Gallbladder (tissue), 1 donor: ENCODE measurements around a stretch of chr5.

DNA sequence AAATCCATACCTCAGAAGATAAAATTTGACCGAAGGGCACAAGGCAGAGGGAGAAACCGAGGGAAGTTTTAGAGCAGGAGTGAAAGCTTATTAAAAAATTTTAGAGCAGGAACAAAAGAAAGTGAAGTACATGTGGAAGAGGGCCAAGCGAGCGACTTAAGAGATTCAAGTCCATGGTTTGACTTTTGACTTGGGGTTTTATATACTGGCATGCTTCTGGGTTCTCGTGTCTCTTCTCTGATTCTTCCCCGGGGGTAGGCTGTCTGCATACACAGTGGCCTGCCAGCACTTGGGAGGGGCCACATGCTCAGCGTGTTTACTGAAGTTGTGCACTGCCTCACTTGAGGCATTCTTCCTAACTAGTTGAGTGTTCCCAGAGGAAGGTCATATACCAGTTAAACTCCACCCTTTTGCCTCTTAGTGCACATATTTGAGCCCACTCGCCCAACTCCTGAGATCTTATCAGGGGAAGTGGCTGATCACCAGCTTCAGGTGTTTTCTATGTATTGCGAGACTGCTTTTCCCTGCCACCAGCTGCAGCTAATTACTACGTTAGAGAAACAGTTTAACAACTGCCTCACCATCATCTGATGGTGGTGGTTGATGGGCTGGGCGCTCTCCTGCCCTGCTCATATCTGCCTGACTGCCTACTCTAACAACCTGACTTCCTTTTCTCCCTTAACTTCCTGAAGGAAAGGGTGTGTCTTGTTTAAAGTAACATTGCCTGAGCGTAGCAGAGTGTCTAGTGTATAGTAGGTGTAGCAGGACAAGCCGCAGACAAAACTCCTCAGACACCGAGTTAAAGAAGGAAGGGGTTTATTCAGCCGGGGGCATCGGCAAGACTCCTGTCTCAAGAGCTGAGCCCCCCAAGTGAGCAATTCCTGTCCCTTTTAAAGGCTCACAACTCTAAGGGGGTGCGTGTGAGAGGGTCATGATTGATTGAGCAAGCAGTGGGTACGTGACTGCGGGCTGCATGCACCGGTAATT, 60.0 kb upstream of the CLINT1 start:
- PRO-cap = no peak

DNA sequence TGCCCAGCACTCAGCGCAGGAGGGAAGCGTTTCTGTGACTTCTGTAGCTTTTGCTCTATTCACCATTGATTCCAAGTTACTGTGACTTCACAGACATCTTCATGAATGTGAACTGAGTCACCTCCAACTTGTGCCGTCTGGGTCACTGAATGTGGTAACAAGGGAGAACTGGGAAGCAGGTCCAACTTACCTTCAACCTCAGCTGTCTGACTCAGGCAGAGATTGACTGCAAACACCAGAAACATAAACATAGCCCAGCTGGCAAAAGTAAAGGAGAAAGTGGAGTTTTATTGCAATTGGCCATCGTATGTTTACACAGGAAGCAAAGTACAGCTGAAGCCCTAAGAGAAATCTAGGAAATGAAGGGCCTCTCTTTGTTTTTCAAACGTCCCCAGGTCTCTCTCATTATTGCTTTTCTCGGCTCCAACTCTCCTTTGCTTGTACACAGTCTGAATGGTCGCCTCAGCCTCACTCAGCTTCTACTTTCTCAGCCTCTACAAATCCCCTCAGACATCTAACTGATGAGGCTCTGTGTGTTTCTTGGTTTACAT, 428.9 kb upstream of the CLINT1 start:
- PRO-cap = no peak

DNA sequence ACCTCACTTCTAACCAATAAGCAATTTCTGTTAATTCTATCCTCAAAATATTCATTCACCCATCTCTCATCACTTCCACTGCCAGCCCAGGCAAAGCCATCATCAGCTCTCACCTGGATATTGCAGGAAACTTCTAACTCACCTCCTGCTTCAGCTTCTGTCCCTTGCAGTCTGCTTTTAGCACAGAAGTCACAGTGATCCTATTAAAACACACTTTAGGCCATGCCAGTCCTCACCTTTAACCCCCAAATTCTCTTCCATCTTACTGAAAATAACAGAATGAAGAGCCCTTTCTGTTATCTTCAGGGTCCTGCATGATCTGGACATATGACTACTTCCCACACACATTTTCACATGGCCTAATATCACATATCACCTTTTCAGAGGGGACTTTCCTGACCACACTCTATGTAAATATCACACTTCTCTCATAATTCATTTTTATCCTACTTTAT, 550.5 kb upstream of the CLINT1 start:
- PRO-cap = no peak

DNA sequence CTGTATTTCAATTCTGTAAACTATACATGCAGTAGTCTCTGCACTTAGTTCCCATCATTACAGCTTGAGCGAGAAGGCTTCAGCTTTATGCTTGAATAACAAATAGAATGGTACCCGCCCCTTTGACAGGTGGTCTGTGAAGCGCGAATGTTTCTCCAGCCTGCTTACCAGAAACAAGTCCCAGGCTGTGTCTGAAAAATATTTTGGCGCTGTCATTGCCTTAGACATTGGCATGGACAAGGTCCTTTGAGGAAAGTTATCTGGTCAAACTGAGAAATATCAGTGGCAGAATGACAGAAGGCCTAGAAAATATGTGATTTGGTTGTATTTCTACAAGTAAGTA, 562.5 kb upstream of the CLINT1 start:
- PRO-cap = no peak

- PRO-cap = no peak
Observed at GRCh38 chr5:158802846-158803071, 297.0 kb downstream of the EBF1 start.

GRCh38 chr5:159052266-159052671, 47.4 kb downstream of the EBF1 start:
- PRO-cap = no peak

DNA sequence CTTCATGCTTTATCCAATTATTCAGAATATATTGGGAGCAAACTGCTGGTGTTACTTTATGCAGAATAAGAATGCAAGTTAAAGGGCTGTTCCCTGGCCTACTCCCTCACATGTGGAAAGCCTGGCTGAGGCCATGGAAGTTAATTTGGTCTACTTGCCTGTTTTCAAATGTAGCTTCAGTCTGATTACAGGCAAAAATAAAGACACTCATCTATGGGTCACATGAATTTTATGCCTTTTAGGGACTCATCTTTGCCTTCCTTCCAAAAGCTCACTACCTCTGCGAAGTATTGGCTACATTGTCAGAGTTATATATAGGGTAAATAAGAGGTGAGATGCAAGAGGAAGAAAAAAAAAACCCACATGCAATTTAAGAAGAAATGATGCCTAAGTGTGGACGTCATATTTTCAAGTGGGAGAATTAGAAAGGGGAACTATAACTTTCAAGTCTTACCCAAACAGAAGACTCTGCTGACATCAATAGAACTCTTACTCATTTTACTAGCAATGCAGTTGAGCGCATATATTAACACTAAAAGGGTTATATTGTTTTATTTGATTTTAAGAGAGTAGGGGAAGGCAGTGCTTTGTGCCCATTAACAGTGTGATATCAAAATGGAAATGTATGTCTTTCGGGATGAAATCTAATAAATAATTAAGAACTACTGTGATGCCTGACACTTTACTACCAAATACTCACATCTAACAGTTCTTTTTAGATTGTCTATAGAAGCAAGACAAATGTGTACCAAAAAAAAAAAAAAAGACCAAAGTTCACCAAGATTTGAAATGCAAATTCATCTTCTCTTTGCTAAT, 15.7 kb downstream of the EBF1 start:
- PRO-cap = no peak

DNA sequence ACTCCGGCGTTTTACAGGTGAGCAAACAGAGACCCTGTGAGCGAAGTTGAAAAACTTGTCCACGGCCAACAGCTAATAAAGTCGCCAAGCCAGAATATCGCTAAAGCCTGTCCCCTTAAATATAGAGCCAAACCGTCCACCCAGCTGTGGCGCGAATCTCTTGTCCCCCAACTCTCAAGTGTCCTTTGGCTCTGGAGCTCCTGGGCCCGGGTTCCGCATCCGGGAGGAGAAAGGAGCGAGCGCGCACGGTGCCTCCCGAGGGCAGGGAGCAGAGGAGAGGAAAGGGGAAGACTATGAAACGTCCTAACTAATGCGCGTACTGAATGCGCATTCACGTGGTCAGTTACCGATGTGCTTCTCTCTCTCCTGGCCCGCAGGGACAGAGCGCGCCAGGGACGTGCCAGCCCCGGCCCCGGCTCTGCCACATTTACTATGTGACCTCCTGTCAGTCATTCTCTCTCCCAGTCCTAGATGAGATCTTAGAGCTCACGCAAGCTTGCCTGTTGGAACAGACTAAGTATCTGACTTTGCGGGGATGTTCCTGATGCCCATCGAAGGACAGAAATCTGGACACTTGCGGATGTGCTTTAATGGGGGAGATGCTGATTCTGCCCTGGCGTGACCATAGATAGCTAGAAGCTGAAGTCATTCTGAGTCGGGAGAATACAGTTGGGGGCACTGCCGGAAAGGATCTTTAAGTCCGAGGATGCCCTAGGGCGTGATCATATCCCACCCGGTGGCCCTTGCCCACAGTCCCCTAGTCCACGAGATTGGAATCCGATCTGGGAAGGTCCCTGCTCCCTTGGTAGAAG, 5.6 kb upstream of the EBF1 start:
- PRO-cap = no peak

DNA sequence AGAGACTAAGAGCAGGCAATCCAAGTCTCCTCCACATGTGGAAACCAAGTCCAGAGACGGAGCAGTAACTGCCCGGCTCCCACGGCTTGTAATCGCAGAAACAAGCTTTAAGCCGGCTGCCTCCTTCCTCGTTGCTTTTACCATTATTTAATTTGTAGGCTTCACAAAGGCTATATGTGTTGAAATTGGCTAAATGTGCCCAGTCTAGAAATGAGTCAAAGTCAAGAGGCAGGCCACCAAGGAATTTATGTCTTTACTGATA, 33.3 kb upstream of the EBF1 start:
- PRO-cap = no peak

- PRO-cap = no peak
Observed at GRCh38 chr5:159161219-159161779, 48.1 kb downstream of the RNF145 start.

DNA sequence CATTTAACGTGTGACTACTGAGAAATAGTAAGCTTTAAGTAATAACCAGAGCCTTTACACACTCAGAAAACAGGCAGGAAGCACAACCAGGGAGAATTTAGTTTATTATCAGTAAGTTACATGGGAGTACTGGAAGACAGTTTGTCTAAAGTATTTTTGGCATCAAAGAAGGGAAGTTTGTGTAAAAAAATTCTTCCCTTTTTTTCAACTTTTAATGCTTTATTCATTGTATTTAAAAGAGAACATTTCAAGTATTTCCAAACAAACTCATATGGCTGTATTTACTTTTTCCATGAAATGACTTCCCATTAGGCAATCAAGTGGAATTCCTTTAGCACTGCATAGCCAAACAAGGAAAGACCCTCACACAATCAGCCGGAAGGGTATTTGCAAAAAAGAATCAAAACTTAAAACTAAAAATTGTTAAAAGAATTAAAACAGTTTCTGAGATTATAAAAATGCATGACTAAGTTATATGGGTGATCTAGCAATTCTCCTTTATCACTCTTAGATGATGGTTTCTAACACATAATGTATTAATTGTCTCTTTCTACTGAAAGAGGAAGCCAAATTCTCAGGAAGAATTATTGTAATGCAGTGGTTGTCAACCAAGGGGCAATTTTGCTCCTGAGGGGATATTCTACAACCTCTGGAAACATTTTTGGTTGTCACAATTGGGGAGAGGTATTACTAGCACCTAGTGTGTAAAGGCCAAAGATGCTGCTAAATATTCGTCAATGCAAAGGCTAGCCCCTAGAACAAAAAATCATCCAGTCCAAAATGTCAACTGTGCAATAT, 26.5 kb downstream of the RNF145 start:
- PRO-cap = no peak

DNA sequence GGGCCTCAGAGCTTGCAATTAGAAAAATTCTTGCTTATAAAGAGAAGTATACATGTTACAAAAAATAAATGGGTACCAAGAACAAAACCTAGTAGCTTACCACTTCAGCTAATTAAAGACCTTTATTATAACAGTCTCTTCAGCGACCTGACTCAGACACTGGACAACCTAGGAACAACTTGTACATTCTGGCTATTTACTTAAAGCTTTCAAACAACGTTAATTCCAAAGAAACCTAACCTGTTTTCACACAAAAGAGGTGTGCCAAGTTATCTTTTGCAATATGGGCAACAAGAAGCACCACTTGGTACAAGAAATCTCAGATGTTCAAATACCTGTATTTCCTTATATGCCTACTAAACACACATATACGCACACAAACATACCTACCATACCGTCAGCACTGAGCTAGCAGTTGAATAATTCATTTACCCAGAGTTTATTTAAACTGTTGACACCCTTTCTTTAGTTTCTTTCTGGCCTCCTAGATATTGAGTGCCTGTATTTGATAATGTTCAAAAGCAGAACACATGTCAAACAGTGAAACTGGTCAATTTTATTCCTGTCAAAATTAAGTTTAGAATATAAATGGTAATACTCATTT, 23.0 kb downstream of the RNF145 start:
- PRO-cap = no peak

DNA sequence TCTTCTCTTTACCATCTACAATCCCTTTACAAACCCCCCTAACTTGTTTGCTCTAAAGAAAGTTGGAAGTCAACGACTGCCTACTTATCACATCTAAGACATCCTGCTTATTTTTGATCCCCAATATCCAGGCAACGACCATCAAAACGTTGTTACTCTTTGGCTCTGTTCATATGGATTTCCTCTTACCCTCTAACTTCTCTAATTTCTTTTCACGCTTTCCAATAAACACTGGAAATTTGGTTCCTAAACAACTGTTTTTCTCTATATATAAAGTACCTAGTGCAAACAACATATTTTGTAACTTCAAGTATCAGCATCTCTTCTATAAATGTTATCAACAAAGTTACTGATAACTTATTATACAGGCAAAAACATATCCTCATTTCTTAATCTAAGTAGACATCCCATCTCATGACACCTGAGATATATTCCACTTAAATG, 13.9 kb downstream of the RNF145 start:
- PRO-cap = no peak

DNA sequence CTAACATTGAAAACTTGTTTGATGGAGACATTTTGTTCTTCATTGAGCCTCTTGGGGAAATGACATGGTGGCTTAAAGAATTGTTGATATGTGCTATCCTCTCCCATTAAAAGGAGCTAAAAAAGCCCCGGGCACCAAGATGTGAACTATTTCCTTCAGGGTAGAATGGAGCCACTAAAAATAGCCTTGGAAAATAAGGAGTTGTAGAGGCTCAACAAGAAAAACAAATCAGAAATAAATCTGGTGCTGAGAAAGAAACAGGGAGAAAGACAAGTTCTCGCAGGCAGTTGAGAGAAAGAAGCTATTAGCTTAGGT, 134.7 kb upstream of the ADRA1B start:
- PRO-cap = no peak

GRCh38 chr5:159987032-159987763, 21.7 kb upstream of the TTC1 start:
- PRO-cap = unidirectional peak, minus-strand start at chr5:159987439

- PRO-cap = no peak
Observed at GRCh38 chr5:160007627-160007988, 1.3 kb upstream of the TTC1 start.

DNA sequence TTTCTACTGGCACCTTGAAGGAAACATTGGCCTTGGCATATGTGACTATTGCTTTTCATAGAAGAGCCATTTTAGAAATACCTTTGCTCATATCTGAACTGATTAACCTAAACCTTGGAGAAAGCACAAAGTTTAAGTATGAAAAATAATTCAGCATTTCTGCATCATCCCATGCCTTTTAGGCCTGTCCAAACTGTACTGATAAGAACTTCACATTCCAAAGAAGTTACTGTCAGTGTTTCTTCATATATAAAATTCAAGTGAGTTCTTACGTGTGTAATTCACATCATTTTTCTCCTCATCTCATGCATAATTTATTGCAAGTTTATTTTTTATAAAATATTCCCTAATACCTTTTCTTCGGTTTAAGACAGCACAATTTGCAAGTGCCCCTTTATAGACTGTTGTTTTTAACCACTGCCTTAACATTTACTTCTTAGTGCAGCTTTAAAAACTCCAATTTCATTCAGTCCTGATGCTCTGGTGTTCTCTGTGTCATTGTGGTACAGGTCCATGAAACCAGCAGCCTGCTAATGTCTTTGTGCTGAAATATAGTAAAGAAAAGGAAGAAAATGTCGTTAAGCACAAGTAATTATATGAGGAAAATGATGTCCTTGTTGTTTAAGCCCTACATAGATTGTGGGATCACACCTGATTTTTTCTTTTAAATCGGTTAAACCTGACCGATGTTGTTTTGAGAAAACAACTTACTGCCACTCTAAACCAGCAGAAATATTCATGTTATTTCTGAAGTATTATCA, 41.4 kb downstream of the PWWP2A start:
- PRO-cap = no peak

- PRO-cap = no peak
Observed at GRCh38 chr5:160080313-160080871, 38.9 kb downstream of the PWWP2A start.

DNA sequence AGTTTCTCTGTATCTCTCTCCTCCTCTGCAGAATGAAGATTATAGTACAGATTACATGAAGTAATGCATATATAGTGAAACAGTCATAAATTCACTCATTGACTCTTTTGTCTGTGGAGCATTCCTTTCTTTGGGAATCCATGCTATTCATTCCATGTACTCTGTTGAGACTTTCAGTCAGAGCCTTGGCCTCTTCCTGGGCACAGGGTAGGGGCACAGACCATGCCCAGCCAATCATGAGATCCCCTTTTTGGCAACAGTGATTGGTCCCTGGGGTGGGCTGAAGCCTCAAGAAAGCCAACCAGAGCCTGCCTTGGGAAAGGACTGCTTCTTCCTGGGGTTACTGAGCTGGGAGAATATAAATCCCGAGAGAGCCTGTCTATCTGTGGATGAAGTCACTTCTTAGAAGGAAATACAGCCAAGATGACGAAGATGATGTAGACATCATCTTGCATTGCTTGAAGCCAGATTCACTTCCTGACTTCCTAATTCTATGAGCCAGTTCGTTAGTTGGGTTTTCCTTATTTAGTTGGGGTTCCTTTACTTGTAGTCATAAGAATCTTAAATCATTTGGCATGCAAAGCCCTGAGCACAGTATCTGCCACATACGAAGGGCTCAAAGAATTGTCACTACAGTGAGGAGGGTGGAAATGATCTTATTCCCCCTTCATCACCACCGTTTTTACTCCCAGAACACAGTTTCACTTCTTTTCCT, 50.0 kb upstream of the PWWP2A start:
- PRO-cap = unidirectional peak, plus-strand start at position 473 of the sequence

GRCh38 chr5:160175239-160175716, 54.0 kb upstream of the FABP6 start:
- PRO-cap = no peak